GM23248 (cell line): Measurements from ENCODE around the gene PIK3CG.

DNA sequence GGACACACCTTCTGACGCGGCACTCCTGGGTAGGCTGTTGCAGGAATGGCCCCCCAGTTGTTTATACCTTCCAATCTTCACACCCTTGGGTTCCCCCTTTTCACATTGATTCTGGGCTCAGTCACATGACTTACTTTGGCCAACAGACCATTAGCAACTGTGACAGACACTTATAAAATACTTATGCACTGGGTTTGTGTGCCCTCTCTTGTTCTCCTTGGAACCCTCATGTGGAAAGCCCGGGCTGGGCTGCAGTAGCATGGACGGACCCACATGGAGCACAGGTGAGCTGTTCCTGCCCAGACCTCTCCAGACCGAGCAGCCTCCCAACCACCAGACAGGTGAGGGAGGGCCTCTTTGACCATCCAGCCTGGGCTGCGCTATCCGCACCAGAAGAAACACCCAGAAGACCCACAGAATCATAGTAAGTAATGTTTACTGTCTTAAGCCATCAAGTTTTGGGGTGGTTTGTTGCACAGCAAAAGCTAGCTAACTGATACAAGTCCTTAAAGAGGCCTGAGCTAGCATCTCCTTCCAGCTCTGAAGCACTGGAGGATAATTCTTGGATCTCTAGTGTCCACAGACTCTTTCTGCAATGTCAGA lies 68.8 kb downstream of the ATXN7L1 start:
- RAMPAGE, long total RNA, result no peak

DNA sequence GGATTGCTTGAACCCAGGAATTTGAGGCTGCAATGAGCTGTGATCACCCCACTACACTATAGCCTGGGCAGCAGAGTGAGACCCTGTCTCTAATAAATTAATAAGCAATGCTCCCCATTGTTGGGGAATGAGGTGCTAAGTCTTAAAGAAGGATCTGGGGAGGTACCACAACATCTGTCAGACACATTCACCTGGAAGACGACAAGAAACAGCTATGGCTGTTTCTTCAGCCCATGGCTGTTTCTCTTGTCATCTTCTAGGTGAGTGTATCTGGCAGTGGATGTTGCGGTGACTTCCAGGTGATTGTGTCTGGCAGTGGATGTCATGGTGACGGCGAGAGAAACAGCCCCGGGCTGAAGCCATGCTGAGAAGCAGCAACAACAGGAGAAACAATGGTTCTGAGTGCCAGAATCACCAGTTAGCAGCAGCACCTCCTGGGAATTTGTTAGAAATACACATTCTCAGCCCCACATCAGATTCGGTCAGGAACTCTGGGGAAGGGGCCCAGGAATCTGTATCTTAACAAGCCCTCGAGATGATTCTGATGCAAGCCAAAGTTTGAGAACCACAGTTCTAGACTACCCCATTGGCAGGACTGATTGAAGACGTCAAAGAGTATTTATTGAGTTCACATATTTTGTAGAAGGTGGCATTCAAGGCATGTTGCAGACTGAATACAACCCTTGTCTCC lies 68.6 kb upstream of the SYPL1 start:
- RAMPAGE, long total RNA, result no peak

DNA sequence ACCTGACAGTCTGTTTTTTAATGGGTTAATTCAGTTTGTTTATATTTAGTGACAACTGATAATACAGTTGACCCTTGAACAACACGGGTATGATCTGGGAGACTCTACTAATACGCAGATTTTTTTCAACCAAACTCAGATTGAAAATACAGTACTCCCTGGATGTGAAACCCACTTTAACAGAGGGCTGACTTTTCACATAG lies 69.8 kb upstream of the SYPL1 start:
- RAMPAGE, long total RNA, result no peak

GRCh38 chr7:106264680-106265870 lies 19.7 kb downstream of the NAMPT start:
- RAMPAGE, long total RNA, result no peak

GRCh38 chr7:106268235-106269674 lies 16.0 kb downstream of the NAMPT start:
- RAMPAGE, long total RNA, result no peak

DNA sequence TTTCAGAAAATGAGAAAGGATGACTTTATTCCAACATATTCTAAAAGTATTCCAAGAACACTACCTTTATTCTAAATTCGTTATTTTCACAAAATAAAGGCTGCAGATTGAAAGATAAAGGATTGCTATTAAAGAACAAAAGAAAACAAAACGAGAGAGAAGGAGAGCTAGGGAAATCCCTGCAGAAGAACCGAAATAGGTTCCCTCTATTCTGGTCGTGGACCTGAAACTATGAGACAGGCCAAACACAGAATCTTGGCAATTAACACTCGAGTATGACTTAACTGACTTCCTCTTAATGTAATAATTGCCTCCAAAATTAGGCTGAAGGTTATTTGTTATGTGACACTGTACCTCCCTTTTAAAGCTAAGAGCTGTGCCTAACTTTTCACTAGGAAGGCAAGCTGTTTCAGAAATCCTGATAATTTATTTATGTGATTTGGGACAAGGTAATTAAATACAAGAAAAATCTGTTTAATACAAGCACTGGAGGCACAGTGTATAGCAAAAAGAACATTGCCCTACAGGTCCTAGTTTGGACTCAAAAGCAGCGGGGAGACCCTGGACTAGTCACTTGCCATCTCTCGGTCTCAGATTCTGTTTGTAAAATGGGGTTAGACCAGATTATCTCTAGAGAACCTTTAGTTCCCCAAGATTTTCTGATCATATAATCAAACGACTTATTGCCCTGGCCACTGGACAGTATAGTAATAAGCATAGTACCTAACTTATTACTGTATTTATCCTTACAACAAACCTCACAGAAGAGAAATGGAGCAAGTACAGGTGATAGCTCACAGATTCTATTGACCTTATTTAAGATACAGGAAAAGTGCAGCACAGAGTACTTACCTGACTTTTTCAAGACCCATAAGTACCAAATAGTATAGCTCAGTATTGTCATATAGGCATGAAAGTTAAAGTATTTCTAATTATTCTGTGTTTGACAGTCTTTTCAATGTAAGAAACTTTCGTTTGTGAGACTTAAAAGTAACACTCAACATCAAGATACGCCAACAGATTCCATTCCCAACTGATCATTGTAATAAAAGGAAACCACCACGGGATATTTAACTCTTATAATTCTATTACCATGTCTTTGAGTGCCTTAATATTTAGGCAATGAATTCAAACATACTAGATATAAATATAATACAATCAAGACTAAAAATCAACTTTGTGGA lies 11.4 kb downstream of the NAMPT start:
- RAMPAGE, long total RNA, result no peak

GRCh38 chr7:106277360-106277784 lies 7.4 kb downstream of the NAMPT start:
- RAMPAGE, long total RNA, result no peak

DNA sequence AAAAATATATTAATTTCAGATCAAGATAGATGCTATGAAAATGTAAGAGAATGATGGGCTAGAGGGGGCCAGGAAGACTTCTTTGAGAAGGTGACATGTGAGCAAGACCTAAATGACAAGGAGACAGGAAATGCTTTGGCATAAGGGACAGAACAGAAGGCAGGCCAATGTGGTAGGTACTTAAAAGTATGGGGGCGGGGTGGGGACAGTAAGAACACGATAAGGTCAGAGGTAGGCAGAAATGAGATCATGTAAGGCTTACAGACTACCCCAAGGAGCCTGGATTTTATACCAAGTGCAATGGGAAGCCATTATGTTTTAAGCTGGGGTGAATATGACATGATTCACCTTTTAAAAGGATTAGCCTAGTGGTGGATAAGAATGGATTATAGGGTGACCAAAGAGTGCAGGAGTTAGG lies 5.0 kb downstream of the NAMPT start:
- RAMPAGE, long total RNA, result no peak

- RAMPAGE, long total RNA, result no peak
Measured at GRCh38 chr7:106286117-106286485, 1.3 kb upstream of the NAMPT start.

DNA sequence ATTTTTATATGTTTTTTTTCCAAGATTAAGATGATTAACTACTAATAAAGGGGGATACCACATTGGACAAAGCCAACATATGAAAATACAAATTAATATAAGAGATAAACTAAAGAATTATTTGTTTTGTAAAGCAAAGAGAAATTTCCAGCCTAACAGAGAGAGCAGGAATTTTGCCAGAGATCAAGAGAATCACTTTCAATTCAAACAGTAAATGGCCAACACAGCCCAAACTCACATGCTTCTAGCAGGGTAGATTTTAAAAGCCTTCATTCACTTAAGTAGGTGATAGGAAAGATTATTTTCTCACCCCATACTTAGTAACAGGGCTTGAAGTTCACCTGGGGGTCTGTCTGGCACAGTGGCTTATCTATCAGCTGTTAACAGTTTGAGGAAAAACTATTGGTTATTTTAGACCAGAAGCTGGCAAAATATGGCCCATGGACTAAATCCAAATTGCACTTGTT lies 129.4 kb upstream of the NAMPT start:
- RAMPAGE, long total RNA, result no peak

- RAMPAGE, long total RNA, result no peak
Measured at GRCh38 chr7:106504108-106504751, 156.7 kb downstream of the CCDC71L start.

DNA sequence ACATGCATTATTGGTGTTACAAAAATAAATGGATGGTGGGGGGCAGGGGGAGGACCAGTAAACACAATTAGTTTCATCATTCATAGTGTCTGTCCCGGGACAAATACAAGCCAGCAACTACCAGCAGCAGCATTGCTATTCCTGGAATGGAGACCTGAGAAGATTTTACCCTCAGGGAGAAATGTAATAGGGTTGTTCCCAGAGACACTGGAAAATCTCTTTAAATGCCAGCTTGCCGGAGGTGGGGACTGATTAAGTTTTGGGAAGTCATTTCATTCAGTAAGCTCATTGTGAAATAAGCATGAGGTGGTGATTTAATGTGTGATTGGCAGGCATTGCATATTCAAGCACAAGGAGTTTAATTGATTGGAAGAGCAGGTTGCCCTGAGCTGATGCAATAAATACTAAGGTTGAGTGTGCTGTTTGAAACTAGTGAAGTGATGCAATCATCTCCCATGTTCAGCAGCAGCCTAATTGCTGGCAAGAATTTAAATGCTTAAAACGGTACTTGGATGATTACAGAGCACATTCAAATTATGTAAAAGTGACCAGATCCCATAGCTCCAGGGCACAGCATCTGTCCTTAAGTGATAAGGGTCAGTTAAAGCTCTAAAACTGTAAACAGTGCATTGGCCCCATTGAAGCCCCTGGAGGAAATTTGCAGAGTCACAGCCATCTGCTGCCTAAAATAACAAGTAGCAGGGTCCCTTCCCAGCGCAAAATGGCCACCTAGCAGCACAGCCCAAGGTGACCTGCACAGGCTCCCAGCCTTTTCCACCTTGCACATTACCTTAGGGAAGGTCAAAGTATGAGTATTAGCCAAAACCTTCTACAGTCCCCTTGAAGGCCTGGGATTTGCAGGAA lies 92.2 kb downstream of the CCDC71L start:
- RAMPAGE, long total RNA, result no peak

DNA sequence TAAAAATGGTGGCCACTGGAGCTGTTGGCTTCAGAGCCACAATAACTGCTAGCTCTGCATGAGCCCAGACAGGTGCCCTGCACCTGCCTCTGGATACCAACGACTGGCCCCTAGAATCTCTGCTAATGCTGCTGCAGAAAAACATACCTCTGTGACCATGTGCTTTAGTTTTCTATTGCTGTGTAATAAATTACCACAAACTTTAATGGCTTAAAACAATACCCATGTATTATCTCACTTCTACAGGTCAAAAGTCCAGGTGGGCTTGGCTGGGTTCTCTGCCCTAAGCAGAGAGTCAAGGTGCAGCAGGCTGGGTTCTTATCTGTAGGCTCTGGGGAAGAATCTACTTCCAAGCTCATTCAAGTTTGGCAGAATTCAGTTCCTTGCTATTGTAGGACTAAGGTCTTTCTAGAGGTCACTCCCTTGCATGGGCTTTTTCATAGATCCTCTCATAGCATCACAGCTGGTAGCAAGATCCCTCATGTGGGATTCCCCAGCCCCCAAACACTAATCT lies 52.3 kb downstream of the CCDC71L start:
- RAMPAGE, long total RNA, result no peak

DNA sequence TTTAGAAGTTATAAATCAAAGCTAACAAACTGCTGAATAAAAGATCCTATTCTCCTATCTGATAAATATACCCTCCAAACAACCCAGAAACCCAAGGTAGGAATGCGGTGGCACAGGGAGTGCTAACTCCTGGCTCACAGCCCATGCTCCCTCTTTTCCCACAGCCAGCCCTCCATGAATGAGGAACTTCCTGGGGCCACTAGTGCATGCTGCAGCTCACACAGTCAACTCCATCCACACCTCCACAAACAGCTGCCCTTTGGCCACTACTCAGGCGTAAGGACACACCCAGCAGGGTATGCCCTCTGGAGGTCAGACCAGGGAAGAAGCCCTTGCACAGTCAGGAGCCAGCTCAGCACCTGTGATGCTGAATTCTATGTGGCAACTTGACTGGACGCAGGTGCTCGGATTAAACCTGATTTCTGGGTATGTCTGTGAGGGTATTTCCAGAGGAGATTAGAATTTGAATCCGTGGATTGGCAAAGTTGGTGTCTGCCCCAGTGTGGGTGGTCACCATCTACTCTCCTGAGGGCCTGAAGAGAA lies 85.2 kb upstream of the PIK3CG start:
- RAMPAGE, long total RNA, result no peak

DNA sequence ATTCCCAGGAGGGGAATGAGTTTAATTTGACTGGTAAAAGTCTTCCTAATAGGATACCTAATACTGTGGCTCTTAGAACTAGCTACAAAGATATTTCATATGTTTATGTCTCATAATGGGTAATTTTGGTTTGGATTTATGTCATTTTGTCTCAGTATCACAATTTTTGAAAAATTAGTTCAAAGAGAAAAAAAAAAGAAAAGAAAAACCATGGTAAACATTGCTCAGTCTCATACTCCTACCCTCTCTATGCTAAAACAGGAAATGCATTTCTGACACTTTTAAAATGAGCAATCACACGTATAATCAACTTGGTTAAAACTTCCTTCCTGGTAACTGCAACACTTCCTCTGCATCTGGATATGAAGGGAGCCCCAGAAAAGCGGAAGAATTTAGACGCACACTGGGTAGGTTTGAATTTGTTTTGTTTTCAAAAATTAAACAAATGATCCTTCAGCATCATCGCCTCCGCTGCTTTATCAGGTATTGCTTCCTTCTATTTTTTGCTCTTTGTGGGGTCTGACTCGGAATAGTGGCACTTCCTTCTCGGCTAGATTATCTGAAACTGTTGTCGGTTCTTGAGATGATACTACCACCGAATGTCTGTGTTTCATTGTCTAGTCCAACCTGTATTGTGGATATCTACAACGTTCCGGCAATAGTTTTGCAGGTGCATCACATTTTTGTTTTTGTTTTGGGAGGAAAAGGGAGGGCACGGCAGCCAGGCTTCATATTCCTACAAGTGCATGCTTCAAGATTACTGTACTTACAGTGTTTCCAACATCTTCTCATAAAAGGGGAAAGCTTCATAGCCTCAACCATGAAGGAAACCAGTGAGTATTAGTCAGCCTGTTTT lies at the start of gene PIK3CG:
Gene PIK3CG, plus strand, starts transcription at position 339 of the 856 bp plus-strand sequence.
- RAMPAGE, long total RNA, result no peak

GRCh38 chr7:106870718-106871370 lies 5.8 kb downstream of the PIK3CG start:
- RAMPAGE, long total RNA, result no peak

DNA sequence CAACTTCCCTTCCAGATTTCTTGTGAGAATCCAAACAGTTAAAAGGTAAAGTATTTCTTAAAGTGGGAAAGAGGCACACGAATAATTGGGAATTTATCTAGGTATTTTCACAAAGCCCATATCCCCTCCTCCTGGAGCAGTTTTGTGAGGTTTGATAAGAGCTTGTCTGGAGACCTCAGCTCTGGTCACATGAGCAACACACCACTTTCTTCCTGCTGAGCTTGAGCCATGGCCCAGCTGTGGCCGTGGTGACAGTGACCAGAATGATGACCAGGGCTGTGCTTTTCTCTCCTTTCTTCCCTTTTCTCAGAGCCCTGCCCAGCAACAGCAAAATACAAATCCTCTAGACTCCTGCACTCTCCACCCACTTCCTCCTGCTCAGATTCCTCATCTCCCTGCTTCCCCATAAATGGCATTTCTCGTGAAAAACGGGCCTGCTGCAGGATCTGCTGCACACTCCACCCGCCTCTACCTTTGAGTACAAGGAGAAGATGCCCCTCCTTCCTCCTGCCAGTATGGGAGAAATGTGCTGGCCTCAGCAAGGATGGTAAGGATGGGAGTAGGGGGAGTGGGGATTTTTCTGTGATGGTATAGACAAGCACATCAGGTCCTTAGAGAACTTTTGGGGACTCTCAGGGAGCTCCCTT lies 87.8 kb downstream of the PIK3CG start:
- RAMPAGE, long total RNA, result no peak

DNA sequence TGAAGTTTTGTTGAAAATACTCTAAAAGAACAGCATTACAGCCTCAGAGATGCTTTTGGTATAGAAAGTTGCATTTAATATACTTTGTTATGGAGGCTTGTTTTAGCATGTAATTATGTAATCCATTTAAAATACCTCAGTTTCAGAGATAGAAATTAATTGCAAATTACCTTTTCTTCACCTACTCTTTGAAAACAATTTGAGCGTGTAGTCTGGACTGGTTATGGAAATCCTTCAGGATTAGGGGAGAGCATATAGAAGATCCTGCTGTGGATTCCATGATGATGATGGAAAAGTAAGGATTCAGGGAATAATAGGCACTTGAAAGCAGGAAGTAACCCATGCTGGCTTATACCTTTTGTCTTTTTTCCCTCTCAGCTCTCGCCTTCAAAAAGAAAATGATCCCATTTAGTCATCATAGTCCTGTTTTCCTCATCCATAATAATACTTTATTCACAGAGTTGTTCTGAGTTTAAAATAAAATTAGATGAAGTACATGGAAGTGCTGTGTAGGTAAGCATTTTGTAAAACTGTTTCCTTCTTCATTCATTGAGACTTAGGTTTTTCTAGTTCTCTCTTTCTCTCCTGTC lies 4.4 kb downstream of the HBP1 start:
- RAMPAGE, long total RNA, result no peak

DNA sequence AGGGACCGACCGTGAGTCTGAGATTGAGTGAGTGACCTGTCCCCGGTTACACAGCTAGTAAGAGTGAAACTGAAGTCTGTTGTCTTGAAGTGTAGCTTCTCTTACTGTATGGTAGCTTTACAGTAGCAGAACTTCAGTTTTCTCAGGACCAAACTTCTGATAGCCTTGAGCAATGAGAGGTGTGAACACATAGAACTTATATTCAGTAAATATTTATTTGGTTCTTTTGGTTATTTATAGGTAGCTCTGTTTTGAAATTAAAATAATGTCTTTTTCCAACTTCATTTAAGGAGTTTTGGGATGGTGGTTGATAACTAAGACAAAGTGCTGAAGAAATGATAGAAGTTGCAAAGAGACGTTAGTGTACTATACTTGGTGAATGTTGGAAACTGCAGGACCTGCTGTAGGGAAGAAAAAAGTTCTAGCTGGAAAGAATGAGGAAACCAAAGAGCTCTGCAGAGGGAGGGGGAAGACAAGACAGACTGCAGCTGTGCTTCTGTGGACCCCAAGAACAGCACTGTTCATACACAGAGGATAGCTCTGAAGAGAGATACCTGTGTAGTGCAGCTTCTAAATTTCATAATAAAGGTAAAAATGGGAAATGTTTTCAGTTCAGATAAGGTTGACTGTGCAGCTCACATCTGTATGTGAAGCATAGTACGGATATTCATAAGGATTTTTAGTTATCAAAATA lies 5.5 kb downstream of the HBP1 start:
- RAMPAGE, long total RNA, result no peak

DNA sequence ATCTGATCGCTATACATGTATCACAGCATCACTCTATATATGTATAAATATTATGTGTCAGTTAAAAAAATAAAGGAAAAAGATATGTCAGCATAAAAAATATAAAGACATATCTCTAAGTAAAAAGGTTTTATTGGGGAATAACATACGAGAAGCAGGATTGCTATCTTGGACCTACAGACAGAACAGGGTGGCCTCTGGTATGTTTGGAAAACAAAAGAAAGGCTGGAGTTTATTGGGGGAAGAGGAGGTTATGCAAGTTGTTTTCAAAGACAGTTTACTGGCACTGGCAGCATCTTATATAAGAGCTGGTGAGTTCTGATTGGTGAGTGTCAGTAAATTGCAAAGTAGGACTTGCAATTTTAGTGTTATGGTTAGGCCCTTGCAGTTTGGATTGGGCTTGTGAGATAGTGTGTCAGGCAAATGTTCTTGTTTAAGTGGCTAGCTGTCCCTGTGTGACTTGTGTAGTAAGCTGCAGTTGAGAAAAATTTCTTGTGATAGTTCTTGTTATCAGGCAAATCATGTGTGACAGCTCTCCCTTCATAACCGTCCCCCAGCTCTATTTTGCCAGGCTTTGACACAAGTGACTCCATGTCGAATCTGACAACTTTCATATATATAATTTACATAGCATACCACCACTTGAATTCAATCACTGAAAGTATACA lies 118.2 kb downstream of the HBP1 start:
- RAMPAGE, long total RNA, result no peak